Measurements from ENCODE around the genes NAIF1, SLC27A4 and ZDHHC12.

- RRBS, 2 experiments, result no CpG with 5 or more reads among the region's 16 CpGs
Measured at GRCh38 chr9:128056924-128057887, 9.9 kb downstream of the NAIF1 start.

DNA sequence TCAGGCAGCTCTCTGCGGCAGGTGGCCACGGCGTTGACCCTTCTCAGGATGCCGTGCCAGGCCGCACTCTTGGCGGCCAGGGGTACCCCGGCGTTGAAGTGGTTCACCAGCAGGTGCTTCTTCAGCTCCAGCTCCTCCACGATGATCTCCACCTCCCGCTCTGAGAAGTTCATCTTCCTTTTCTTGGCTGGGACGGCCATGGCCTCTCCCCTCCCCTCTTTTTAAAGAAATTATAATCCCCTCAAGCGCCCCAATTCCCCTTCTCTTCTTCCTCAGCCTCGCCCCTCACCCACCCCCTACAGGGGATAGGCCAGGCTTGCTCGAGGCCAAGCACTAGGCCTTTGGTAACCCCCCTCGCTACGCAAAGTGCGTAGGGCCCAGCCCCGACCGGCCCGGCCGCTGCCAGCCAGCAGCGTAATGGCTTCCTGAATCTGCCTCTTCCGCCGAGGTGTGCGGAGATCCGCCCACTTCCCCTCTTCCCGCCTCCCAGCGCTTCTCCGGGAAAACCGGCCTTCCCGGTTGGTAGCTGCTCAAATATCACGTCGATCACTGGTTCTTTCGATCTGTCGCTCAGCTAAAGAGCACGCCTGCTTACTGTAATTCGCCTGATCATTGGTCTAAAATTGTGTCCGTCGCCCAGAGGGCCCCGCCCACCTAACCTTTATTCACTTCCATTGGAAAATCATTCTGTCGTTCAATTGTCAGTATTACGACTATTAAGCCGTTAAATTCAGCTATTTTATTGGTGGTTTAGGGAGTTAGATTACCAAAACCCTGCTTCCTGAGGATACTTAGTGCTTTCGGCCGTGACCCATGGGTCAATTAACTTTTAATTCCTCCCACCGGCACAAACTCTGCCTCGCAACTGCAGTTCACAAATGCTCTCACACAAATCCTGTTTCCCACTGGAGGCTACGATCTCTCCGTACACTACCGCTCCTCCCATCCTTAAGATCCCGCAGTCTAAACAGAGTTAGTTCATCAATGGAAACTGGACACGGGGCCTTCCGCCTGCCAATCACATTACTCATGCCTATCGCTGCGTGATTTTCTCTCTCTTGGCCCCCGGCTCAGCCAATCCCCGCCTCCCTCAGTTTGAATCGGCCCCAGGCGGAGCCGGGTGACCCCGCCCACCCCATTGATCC lies at the start of gene NAIF1:
NAIF1 (minus strand) TSS at position 419 of the 1,145 bp plus-strand sequence.
- RRBS, 2 experiments, result under 1 to 2% methylated on average over 5 to 8 of the region's 61 CpGs

- RRBS, 2 experiments, result under 1 to 2% methylated on average over 18 of the region's 28 CpGs
Measured at GRCh38 chr9:128250845-128251163, 25.0 kb downstream of the GOLGA2 start.

GRCh38 chr9:128323308-128323706 lies 668 bp downstream of the COQ4 start:
- RRBS, 2 experiments, result no CpG with 5 or more reads among the region's 8 CpGs

DNA sequence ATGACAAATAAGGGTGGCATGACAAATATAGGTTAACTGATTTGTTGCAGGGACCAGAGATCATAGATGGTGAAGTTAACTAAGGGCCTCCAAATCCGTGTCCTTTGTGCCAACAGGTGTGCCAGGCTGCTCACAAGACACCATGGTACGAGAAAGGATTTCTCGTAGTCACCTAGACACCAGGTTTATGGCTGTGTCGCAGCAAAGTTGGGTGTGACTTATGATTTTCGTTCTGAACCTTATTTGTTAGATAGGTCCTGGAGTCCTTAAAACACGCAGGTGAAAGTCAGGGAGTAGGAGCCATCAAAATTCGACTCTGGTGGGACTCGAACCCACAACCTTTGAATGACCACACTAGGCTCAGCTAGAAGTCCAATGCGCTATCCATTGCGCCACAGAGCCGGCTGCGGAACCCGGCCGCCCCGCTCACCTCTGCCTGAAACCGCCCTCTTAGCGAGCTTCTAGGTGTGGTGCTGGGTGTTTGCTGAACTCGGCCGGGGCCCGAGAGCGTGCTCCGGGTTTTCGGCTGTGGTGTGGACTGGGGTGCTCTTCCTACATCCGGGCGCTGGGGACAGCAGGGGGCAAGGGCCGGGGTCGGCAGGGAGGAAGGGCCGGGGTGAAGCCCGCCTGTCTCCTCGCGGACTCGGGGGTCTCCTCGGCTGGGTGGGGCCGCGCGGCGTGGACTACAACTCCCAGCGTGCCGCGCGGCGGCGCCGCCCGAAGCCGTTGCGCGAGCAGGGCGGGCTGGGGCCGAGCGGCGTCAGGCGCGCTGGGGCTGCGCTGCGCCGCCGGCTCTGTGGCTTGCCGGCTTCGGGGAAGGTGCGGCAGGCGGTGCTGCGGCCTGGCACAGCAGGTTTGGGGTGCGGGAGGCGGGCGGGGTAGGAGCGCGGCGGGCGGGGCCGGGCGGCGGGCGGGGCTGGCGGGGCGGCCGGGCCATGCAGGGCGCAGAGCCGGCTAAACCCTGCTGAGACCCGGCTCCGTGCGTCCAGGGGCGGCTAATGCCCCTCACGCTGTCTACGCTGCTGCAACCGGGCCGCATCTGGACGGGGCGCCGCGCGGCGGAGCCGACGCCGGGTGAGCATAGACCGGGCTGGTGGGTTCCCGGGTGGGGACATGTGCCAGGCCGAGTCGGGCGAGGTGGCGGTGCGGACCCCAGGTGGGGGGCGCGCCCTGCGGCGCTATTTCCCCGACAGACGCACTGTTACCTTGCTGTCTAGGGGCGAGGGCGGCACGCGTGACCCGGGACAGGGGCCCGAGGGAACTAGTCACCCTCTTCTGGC lies at the start of gene SLC27A4:
SLC27A4 (plus strand) TSS at position 763 of the 1,280 bp plus-strand sequence.
- RRBS, 2 experiments, result under 1 to 1% methylated on average over 35 of the region's 115 CpGs

GRCh38 chr9:128344849-128345774 lies 4.8 kb downstream of the SLC27A4 start:
- RRBS, 2 experiments, result no CpG with 5 or more reads among the region's 34 CpGs

- RRBS, 2 experiments, result under 1 to 4% methylated on average over 5 of the region's 13 CpGs
Measured at GRCh38 chr9:128371557-128372102, 456 bp downstream of the URM1 start.

- RRBS, 2 experiments, result no CpG with 5 or more reads among the region's 13 CpGs
Measured at GRCh38 chr9:128550686-128551758, 1.4 kb upstream of the SPTAN1 start.

GRCh38 chr9:128555210-128555708 lies 2.9 kb downstream of the SPTAN1 start:
- RRBS, 2 experiments, result no CpG with 5 or more reads among the region's 8 CpGs

GRCh38 chr9:128584153-128584844 lies 31.9 kb downstream of the SPTAN1 start:
- RRBS, 2 experiments, result 88% methylated on average over 4 of the region's 14 CpGs; no CpG with 5 or more reads in 1 of the 2 experiments

- RRBS, 2 experiments, result no CpG with 5 or more reads among the region's 21 CpGs
Measured at GRCh38 chr9:128634818-128635394, 21.7 kb downstream of the DYNC2I2 start.

DNA sequence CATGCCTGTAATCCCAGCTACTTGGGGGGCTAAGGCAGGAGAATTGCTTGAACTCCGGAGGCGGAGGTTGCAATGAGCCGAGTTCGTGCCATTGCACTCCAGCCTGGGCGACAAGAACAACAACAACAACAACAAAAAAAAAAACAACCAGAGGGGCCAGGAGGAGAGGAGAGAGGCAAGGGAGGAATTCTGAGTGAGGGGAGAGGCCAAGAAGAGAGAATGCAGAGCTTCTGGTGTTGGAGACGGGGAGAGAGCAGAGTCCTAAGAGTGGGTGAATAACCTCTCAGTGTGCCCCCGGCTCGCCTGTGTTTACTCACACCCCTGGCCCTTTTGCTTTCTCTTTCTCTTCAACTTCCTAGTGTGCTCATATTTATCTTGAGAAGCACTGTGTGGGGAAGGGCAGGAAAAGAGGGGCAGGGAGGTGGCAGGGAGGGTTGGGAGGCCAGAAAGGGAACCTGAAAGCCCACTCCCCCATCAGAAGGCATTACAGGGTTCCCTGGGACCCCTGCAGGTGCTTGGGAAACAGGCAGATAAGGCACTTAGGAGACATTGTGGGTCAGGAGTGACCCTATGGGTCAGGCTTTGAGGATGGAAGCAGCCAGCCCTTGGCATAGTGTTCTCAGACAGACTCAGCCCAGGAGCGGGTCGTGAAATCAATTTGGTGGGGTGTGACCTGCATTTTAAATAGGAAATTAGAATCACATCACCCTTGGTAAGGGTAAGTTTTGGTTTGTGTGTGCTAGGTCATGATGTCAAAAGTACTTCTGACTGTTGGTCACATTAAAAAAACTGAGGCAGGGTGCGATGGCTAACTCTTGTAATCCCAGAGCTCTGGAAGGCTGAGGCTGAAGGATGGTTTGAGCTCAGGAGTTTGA lies 2.9 kb upstream of the SET start:
- RRBS, 2 experiments, result no CpG with 5 or more reads among the region's 11 CpGs

DNA sequence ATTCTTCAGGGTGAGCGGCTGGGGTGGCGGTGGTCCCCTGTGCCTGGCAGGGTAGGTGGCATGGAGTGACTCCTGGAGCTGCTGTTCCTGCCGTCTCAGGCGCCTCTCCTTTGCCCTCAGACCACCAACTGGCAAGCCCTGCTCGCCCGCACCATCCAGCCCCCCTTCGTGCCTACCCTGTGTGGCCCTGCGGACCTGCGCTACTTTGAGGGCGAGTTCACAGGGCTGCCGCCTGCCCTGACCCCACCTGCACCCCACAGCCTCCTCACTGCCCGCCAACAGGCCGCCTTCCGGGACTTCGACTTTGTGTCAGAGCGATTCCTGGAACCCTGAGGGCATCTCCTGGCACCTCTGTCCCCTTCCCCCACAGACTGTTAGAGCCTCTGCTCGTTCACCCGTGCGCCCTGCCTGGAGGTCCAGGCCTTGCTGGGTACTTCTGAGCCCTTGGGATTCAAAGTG lies 3.6 kb downstream of the ZDHHC12 start:
- RRBS, 2 experiments, result no CpG with 5 or more reads among the region's 19 CpGs

- RRBS, 2 experiments, result 2% methylated on average over 28 of the region's 73 CpGs
Measured at GRCh38 chr9:128723391-128724706, at the start of gene ZDHHC12. Gene ZDHHC12, minus strand, starts transcription at chr9:128724127.

- RRBS, 2 experiments, result no CpG with 5 or more reads among the region's 6 CpGs
Measured at GRCh38 chr9:128727562-128728225, 3.8 kb upstream of the ZDHHC12 start.

- RRBS, 2 experiments, result no CpG with 5 or more reads among the region's 10 CpGs
Measured at GRCh38 chr9:128828426-128829003, 1.1 kb downstream of the SPOUT1 start.

DNA sequence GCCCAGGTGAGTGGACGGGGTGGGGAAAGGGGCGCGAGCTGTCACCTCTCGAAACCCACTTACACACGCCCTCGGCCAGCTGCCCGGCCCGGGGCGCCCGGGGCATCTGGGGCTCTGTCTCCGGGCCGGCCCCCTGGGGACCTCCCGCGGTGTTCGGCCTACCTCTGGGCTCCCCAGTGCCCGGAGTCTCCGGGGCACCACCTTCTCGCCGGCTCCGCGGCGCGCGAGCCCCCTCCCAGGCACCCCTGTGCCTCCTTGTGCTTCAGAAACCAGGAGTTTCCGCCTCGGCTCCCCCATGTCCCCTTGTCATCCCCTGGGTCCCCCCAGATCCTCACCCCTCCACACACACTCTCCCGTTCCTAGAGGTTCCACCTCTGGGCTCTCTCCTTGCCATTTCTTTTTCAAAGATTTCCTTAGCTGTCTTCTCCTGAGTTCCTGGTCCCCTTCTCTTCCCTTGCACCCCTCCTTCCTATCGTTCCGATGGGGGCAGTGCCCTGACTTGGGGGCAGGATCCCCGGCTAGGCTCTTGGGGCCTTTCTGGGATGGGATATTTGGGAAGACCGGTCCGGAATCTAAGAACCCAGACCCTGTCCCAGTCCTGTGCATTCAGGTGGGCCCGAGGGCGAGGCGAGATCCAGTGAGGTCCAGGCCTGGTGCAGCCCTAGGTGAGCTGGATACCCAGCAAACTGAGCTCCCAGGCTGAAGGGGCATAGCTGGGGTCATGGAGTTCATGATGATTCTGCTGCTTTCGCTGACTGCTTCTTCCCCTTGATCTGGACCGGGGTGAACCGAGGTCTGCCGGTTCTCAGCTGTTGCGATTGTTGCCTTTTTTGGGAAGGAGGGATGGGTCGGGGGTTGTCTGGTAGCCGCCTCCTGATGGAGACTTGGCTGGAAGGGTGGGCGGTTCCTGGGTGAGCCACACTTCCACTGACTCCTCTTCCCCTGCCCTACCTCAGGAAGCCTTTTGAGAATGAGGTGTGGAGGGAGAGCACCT lies 609 bp downstream of the LRRC8A start:
- RRBS, 2 experiments, result under 1 to 5% methylated on average over 3 to 5 of the region's 43 CpGs

GRCh38 chr9:128898585-128899321 lies 16.8 kb downstream of the LRRC8A start:
- RRBS, 2 experiments, result no CpG with 5 or more reads among the region's 13 CpGs

- RRBS, 2 experiments, result 65% methylated on average over 3 of the region's 8 CpGs
Measured at GRCh38 chr9:128940518-128940998, 6.8 kb downstream of the DOLK start.

GRCh38 chr9:129014525-129015052 lies 13.5 kb downstream of the SH3GLB2 start:
- RRBS, 2 experiments, result no CpG with 5 or more reads among the region's 10 CpGs

All from bronchial epithelial cell (primary cell).